Subcutaneous preadipocyte (primary cell): ENCODE measurements around the gene NKX2-8.

DNA sequence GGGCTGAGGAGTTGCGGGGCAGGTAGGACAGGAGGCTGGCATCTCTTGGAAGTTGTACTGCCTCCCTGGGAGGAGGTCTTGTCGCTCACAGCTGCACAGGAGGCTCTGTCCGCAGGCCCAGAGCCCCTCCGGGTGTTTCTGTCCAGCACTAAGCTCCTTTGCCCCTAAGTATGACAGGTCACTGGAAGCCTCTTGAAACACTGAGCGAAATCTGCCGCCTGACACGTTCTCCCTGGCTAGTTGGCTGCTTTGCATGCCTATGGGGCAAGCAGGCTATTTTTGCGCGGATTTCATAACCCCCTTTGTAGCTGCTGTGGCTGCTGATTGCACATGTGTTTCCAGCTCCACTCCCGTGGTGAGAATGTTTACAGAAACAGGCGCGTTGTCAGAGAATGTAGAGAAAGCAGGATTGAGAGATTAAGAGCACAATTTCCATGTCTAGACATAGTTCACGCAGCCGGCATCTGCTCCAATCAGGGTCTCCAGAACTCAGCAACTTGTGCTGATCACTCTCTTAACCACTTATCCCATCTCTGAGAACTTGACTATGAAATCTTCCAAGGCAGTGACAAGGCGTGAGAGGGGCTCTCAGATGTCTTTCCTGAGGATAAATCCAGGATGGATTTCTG is 180.2 kb upstream of the EGLN3 start:
- CAGE, long polyA plus RNA, result no peak

DNA sequence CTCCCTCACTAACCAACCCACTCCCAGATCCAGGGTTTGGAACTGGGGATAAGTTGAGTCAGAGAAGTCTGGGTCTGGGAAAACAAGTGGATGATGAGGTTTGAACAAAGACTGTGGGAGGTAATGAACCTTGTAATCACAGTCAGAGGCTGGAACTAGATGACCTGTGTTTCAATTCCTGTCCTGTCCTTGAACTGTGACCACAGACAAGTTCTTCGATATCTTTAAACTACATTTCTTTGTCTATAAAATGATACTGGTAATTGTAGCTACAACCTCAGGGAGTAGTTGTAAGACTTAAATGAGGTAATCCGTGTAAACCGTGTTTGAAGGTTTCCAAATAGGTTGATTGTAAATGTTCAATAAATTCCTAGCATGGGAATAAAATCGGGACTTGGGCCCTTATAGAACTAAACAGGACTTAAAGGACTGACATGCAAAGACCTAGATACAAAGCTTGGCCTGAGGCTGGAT is 240.7 kb upstream of the EGLN3 start:
- CAGE, long polyA plus RNA, result no peak

DNA sequence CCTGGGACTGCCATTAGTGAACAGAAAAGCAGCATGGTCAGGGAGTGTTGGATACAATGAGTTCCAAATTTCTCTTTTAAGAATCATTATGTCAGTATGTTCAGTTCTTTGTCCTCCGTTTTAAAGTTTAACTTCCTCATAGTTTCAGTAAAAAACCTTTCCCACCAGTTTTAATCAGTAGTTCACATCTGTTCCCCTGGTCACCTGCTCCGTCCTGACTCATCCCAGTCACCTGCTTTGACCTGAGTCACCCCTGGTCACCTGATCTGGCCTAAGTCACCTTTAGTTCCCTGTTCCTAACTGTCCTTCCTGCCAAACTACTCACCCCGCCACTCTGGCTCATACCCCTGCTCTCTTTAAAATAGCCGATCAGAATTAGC is 36.6 kb downstream of the SPTSSA start:
- CAGE, long polyA plus RNA, result no peak

- CAGE, long polyA plus RNA, result no peak
Measured at GRCh38 chr14:34537357-34537903, 2.1 kb downstream of the EAPP start.

GRCh38 chr14:34677842-34678462 is 36.4 kb downstream of the CFL2 start:
- CAGE, long polyA plus RNA, result no peak

DNA sequence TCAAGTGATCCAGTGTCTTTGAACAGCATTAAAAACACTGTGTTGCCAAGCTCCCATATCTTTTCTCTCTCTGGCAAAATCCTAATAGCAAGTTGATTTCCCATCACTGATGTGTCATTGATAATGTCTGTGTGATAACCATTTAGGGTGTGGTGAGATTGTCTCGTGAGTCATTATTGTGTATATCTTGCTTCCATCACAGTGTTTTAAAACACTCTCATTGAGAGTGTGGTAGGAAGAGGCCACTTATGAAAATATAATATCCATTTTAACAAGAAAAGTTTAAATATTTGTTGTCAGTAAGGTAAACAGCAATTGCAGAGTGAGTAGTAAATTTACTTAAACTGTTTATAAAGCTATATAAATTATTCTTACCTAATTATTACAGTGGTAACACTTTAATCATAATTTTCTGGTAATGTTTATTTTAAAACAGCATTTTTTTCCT is 74.7 kb downstream of the PRORP start:
- CAGE, long polyA plus RNA, result no peak

DNA sequence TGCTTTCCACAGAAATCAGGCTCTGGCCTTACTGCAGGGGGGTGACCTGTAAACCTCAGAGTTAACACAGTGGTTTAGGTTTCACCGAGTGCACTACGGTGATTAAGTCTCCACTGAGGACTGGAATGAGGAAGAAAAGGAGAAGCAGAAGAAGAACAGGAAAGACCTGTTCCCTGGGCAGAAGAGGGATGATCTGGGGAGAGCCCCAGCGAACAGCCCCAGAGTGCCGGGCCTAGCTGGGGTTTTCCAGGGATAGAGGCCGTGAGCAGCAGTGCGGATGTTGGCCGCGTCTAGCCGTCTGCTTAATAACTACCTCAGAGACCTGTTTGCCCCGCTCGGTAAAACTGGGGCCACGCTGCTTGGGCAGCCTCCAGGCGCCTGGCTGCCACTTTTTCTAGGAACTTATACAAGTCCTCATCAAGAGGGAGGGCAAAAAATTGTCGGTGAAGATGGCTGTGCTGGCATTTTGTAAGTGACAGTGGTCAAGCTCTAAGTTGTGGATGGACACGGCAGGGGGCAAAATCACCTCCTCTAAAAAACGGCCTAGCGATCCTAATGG is 40.1 kb downstream of the PSMA6 start:
- CAGE, long polyA plus RNA, result no peak

DNA sequence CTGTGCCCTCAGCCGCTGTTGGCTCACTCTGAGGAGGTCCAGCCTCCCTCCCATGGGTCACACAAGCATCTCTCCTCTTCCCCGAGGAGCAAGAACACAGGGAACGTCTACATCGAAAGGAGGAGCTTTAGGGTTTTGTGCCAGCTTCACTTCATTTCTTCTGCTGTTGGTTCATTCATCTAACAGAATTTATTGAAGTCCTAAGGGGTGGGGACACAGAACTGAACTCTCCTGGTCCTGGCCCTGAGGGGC is 39.4 kb downstream of the NFKBIA start:
- CAGE, long polyA plus RNA, result no peak

DNA sequence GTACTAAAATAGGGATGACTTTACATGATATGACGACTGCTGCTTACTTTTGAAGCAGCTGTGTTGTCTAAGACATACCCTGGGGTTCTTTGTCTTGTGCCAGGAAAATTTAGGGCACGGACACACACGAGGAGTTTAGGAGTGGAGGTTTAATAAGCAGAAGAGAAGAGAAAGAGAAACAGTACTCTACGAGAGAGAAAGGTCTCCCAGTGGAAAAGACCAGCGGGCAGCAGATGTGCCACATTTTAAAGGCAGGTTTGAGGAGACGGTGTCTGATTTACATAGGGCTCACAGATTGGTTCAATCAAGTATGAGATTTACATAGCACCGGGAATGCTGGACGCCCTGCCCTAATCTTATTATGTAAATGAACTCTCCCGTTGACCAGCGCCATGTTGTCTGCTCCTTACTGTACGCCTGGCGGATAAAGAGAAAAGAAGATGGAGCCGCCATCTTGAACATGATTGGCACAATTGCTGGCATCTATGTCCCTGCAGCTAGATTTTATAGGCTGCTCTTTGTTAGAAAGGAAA is 17.9 kb downstream of the NFKBIA start:
- CAGE, long polyA plus RNA, result no peak

GRCh38 chr14:35405136-35405531 is 585 bp upstream of the NFKBIA start:
- CAGE, long polyA plus RNA, result no peak

- CAGE, long polyA plus RNA, result no peak
Measured at GRCh38 chr14:35834731-35835170, 8.6 kb downstream of the BRMS1L start.

DNA sequence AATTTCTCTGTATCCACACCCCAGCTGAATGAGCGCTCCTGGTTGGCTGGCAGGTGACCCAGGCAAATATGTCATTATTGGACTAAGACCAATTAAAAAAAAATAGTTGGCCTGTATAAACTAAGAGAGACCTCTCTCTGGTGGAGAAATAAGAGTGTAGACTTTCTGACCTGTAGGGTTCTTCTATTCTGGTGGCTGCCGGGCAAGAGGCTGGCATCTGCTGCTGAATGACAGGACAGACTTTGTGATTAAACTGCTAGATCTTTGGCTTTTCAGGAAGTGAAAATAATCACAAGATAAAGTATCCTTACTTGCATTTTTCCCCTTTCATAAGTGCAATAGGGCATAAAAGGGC is 243.5 kb downstream of the BRMS1L start:
- CAGE, long polyA plus RNA, result no peak

- CAGE, long polyA plus RNA, result no peak
Measured at GRCh38 chr14:36255964-36256591, 64.4 kb downstream of the MBIP start.

DNA sequence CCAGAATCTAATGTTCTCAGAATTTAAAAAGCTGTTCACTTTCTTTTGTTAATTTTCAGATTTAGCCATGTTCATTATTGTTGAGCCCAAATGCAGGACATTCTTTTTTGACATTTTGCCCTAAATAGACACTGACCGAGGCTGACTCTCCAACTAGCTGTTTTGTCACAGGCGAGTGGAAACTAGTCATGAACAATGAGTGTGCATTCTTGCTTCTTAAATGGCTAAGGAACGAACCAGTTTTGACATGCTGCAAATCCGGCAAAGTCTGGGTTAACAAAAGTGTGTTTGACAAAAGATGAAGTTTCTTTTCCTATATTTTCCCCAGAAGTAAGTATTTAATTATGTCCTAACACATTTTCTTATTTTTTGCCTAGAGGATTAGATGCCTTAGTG is 40.6 kb downstream of the MBIP start:
- CAGE, long polyA plus RNA, result no peak

DNA sequence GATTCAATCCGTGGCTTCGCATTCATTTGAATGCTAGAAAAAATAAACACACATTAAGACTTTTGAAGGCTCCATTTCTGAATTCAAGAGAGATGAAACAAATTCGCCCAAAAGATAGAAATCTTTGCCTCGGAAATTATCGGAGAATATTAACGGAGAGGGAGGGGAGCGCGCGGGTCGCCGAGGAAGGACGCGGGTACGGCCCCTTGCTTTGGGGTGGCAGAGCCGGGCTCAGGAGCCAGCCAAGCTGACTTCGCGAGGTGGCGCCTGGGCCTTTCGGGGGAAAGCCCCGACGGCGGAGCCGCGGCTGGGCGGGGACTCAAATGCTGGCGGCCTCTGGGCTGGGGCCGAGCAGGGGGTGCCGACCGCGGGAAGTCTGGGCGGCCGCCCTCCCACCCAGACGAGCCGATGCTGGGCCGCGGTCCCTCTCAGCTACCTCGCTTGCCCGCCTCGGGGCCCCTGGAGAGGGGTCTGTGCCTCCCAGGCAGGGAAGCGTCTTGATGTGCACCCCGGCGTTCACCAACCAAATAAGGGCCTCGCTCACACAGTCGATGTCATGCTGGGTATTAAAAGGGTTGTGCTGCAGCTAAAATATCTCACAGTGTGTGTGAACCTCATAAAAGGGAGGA is 14.7 kb downstream of the NKX2-1 start:
- CAGE, long polyA plus RNA, result no peak

DNA sequence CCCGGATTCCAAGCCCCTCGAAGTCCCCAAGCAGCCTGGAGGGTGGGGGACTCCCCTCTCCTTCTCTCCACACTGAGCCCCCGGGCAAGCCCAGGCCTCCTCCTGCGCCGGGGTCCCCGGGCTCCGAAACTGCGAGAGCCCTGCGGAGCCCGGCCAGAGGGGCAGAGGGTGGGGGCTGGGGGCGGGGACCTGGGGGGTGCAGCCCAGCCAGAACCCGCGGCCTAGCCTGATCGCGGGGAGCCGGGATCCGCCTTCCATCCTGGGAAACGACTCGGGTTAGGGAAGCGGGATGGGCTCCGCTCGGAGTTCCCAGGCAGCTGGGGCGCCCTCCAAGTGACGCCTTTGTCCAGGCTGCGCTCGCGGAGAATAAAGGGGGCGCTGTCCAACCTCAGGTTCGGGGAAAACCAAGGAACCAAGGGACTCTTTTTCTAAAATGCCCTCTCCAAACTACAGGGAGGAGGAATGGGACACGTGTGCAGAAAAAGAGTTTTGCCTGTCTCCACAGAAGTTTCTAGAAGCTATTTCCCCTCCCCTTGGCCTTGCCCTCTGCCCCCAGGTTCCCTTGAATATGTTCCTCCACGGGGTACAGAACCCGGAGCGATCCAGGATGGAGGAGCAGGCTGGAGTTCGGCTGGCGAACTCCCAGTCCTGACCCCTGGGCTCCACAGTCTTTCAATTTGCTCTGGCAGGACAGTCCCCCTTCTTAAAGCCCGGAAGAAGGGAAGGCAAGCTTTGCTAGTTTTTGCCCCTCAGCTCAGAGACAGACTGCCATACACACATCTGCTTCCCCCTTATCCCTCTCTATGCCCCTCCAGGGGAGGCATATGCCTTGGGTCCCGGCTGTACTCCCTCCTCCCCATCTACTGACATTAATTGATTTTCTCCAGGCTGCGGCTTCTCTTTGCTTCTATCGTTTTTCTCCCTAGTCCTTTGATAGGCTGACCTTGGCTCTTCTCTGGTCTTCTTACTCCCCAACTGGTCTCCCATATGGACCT is 13.9 kb downstream of the NKX2-1 start:
- CAGE, long polyA plus RNA, result no peak

DNA sequence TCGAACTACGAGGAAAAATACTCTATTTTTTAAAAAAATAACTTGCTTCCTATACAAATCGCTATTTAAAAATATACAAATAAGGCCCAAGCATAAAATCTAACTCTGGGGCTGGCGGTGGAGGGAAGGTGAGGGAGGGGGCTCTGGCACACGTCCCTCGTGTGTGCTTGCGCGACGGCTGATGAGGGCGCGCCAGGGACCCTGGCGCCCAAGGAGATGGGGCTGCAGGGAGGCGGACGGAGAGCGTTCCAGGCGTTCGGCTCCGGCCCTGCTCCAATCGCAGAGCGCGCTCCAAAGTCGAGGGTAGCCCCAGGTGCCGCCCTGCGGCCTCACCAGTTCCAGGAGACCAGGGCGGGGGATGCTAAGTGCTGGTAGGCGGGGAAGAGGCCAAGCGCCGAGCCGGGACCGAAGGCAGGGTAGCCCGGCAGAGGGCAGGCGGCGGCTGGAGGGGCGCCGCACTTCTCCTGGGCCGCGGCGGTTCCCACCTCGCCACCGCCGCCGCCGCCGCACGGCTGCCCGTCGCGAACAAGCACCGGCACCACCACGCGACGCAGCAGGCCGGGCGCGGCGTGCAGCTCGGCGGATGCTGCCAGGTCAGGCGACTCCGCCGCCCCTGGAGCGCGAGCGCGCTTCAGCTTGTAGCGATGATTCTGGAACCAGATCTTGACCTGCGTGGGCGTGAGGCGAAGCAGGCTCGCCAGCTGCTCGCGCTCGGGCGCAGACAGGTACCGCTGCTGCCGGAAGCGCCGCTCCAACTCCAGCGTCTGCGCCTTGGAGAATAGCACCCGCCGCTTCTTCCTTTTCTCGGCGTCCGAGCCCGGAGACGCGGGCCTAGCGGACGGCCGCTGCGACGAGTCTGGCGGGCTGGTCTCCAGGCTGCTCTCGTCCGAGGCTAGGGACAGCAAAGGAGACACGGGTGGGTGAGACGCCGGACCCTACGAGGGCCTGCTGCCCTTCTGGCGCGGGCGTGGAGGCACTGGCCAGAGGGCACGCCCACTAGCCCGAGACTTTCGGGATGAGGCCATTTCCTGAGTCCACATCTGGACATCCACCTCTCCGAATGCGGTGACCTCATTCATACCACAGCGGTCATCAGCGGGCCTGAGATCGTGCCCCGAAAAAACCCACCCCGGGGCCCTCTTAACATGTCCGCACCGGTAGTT is 1.5 kb downstream of the NKX2-8 start:
- CAGE, long polyA plus RNA, result no peak

DNA sequence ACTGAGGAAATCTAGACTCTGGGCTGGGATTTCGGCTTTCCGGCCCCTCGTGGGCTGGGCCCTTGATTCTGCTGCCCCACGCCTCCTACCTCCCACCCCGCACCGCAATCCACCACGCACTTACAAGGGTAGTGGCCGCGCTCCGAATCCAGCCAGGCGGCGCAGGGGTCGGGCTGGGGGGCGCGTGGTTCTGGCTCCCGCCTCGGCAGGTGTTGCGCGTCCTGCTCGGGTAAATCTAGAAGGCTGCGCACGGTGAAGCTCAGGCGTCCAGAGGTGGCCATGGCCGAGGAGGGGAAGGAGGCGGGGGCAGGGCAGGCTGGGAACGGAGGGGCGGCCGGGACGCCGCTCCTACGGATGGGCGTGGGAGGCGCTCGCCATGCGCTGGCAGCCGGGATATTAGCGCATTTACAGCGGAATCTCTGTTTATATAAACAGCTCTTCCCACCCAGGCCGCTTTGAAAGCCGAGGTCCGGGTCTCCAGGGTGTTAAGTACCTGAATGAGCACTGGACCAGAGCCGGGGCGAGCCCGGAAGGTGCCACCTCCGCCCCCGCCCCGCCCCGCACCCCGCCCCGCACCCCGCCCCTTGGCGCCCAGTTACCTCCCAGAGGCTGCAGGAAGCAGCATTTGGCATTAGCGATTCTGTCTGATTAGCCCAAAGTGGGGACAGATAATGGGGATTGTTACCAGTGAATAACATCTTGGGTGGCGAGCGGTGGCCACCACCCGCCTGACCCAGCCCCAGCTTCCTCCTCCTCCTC is at the start of gene NKX2-8:
Gene NKX2-8, minus strand, starts transcription at position 506 of the 759 bp plus-strand sequence.
- CAGE, long polyA plus RNA, result no peak

- CAGE, long polyA plus RNA, result no peak
Measured at GRCh38 chr14:37036613-37037230, 135.7 kb downstream of the SLC25A21 start.

GRCh38 chr14:37247711-37248428 is 50.1 kb downstream of the MIPOL1 start:
- CAGE, long polyA plus RNA, result no peak